Aortic smooth muscle cell (primary cell): ENCODE measurements around a stretch of chr15.

GRCh38 chr15:100880226-100881055 lies 810 bp downstream of the ALDH1A3 start:
- RRBS: 35% methylated on average over 31 of the region's 73 CpGs

DNA sequence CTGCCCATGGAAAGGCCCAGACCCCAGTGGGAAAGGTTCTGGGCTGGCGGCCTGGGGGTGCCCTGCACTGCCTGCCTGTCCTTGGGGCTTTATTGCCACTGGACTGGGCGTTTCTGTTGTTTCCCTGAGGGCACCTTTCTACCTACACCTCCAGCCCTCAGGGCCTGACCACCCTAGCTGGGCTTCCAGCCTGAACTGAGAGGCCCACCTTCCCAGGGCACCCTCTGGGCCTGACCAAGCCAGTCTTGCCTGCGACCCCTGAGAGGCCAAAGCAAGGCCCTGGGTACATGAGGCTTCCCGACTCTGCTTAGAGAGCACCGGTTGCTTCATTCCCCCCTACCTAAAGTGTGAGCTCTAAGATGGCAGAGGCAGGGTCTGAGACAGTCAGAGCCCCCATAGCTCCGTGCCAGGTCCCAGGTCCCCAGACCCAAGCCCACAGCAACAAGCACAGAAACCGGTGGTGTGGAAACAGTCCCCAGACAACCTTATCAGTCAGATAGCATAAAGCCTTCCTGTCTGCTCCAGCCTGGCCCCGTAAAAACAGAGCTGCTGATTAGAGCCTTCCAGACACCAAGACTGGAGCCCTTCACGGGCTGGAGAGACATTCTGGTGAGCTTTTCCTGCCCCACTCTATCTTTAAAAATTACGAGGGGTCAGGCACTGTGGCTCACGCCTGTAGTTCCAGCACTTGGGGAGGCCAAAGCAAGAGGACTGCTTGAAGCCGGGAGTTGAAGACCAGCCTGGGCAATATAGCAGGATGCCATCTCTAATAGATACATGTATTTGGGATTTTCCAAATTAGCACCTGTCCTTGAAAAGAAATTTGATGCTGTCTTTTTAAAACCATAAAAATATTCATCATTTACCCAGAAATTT lies 102.7 kb downstream of the CHSY1 start:
- RRBS: no CpG with 5 or more reads among the region's 12 CpGs

GRCh38 chr15:101162489-101163160 lies 89.2 kb downstream of the CHSY1 start:
- RRBS: 6% methylated on average over 2 of the region's 15 CpGs

DNA sequence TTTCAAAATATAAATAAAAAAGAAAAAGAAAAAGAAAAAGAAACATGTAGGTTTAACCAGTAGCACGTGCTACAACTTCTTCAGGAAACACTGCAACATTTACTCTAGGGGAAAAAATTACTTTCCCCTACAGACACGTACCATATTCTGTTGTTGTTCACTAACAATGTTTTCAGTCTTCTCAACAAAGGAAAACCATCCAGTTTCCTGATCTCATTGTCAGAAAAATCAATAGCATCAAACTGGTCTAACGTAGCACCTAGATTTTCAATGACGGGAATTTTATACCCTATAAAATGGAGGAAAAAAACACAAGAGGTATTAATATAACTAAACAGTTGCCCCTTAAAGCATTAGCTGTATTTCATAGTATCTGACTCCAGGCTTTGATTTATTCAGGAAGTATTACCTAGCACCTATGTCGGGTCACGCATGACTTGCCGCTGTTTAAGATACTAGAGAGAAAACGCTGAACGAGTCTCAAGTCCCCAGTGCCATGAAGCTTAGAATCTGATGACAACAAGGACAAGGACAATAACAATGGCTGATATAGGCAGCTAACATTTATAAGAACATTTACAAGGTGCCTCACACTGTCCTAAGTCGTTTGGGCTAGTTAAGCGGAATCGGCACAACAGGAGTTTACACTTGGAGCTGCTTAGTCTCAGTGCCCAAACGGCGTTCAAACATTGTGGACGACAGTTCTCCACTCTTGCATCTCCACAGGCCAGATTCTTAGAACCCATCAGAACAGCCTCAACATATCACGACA lies 2.0 kb downstream of the SNRPA1 start:
- RRBS: no CpG with 5 or more reads among the region's 16 CpGs

- RRBS: no CpG with 5 or more reads among the region's 3 CpGs
These were observed 1.1 kb upstream of the SNRPA1 start for GRCh38 chr15:101296176-101296491.

DNA sequence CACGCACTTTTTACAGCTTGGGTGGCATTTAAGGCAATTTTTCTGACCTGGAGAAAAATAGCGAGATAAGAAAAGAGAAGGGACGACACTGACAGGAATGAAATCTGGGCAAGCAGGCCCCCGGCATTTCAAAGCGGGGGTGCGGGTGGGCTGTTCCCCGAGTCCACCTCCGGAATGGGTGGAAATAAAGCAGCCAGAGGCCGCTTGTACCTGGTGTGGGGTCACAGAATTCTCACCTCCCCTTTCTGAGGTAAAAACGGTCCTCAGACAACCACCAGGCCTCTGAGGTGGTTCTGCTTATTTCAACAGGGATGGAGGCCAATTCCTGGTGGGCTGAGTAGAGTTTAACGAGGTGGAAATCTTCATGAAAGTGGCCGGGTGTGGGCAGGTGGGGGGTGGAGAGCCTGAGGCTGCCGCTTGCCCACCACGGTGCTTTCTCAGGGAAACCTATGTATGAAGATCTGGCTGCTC lies 27.5 kb upstream of the SNRPA1 start:
- RRBS: 40% methylated on average over 5 of the region's 14 CpGs

DNA sequence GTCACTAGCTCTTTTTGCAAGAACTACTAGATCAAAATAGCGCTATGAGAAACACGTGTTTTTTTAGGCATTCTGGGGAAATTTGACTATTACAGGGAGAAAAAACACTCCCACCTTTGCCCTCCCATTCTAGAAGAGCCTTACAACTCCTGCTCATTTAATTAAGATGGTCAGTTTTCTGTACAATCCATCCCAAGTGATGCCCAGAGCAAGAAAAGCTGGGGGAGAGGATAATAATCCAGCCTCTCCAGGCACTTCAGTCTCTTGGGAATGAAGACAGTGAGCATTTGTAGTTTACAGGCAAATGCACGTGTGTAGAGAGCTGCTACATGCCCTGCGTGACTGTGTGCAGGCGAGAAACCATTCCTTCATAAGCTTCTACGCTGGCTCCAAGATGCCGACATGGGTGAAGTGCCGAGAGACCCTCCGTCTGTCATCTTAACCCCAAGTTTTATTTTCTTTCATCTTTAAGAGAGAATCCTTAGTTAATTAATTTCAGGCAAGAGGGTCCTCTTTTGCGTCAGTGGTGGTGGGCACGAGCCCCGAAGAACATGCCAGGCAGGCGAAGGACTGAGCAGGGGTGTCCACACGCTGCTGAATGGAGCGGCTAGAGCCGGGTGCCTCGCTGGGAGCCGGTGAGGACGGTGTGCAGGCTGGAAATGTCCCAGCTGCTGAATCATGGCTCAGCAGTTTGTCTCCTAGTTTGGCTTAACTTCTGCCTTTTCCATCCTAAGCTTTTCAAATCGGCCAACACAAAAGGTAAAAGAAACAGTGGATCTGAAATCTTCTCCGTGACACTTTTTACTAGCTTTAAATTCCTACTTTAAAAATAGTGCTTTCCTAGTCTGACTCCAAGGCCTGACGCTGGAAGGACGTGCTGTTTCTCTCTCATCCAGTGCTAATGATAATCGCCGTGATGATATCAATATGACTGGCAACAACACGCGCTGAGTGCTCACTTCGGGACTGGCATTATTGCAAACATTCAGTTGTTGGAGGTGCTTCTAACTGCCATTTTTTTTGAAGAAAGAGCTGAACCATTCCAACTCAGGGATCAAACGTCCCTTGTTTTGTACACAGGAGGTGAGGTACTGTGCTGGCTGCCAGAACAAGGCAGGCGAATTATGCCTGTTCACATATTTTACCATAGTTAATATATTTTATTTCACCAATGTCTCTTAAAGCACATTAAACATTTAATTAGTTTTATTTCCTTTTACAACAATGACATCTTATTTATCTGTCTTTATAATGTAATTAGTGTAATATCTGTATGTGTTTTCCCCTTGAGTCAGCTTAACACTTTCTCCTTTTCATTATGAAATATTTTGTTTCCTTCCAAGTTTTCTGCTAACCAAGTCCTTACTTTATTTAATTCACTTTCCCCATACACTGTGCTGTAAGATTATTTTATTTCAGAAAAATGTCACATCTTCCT lies 19.9 kb downstream of the PCSK6 start:
- RRBS: no CpG with 5 or more reads among the region's 30 CpGs

DNA sequence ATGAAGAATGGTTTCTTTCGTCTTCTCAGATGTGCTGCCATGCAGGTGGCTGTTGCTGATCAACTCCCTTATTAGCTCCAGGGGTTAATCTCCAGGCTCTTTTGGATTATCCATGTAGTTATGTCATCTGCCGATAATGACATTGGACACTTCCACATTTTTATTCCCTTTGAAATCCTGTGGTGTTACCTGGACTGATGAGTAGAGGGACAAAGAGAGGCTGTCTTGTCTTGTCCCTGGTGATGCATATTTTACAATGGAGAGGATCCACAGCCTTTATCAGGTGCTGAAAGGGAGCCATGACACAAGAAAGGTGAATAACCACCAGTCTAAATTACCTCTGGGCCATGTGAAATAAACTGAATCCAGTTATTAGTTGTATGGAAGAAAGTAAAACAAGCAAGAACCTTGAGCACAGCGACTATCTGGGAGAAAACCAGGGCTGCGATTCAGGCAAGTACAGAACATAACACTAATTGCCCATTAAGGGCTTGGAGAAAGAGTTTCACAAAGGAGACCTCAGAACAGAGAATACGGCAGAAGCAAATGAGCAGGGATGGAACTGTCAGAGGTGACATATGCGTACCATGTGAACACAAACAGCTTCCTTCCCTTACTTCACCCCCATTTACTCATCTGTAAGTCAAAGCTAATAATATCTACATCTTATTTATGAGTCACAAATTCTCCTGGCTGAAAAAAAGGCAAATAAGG lies 3.0 kb downstream of the PCSK6 start:
- RRBS: no CpG with 5 or more reads among the region's 6 CpGs

DNA sequence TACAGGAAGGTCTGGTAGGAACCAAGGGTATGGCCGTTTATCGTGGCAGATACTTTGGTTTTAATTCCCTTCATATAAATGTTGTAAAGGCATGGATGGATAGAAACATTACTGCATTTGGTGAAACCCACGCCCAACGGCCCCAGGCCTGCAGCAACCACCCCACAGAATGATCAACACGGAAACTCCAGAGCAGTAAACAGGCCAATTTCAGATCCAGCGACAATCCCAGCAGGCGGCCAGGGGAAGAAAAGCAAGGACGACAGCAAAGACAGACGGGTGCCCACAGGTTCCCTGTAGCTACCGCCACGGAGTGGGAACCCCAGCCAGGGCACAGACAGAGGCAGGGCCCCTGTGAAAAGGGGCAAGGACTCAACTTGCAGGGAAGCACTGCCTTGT lies 32.6 kb upstream of the PCSK6 start:
- RRBS: no CpG with 5 or more reads among the region's 11 CpGs

GRCh38 chr15:101527912-101528881 lies 38.7 kb upstream of the PCSK6 start:
- RRBS: 4% methylated on average over 2 of the region's 25 CpGs

DNA sequence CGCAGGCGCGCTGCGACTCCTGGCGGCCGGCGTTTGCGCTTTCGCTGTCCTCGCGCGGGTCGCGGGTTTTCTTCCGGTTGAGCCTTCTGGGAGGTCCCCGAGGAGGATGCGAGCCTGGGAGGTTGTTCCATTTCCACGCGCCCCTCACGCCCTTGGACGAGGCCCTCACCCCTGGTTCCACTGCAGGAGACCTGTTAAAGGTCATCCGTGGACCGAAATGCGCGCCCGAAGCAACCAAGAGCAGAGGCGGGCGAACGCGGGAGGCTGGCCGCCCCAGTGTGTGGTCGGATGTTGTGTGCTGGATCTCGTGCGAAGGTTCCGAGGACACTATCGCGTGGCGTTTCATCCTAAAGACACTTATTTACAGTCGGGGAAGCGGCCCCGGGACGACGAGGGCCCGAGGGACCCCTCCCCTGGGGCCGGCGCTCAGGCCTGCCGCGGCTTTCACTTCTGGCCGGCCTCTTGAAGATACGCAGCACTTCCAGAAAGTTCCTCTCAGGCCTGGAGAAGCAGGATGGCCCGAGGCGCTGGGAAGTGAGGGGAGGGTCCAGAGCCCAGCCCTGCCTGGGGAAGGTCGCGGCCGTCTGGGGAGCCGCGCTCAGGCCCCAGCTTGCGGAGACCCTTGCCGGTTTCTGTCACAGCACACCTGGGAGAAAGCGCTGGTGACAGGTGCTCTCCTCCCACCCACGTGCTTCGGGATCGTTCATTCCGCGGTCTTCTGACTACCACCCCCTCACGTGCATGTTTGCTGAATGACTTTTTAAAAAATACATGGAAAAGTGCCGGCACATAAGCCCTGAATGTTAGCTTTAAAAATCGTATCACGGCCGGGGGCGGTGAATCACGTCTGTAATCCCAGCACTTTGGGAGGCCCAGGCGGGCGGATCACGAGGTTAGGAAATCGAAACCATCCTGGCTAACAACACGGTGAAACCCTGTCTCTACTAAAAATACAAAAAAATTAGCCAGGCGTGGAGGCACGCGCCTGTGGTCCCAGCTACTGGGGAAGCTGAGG lies 556 bp upstream of the TM2D3 start:
- RRBS: 6% methylated on average over 22 of the region's 80 CpGs

DNA sequence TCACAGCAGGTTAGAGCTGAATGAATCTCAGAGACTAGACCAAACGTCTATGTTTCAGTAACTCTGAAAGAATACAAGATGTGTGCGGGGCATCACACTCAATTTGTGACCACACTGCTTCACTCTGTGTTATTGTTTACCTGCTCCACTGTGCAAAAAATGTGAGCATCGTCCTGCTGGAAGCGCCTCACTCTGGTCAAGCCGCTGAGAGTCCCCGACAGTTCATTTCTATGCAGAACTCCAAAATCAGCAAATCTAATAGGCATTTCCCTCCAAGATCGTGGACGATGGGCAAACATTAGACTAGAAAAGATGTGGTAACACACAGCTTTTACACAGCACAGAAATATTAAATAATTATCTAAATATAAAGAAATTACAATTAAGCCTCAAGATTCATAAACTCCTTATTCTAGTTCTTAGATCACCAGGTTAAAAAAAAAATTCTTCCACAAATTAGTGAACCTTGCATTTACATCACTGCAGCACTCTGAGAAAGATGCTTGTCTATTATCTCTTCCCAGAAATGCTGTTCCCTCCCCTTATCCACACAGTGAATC lies 31.8 kb upstream of the TM2D3 start:
- RRBS: no CpG with 5 or more reads among the region's 8 CpGs